ENCODE data around the gene MUC13.

GRCh38 chr3:123626959-123627389, 42.1 kb upstream of the HACD2 start:
- RRBS: no CpG with 5 or more reads among the region's 6 CpGs

DNA sequence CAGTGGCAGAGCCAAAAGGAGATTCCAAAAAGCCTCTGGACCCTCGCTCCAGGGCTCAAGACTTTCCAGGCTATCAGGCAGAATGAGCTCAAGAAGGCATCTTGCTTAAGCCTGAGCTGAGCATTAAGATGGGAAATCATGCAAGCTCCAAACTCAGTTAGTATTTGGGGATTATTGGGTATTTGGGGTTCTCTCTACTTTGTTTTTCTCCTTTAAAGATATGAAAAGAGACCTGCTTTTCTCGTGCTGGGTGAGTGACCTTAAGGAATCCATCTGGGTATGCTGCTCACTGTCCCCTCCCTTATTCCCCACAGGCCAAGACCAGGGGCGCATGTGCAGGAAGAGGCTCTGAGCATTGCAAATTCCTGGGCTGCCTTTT, 75.3 kb upstream of the HACD2 start:
- RRBS: no CpG with 5 or more reads among the region's 3 CpGs

GRCh38 chr3:123691994-123692652, 107.3 kb upstream of the HACD2 start:
- RRBS: no CpG with 5 or more reads among the region's 10 CpGs

- RRBS: no CpG with 5 or more reads among the region's 7 CpGs
Observed at GRCh38 chr3:123696827-123697266, 112.0 kb upstream of the HACD2 start.

DNA sequence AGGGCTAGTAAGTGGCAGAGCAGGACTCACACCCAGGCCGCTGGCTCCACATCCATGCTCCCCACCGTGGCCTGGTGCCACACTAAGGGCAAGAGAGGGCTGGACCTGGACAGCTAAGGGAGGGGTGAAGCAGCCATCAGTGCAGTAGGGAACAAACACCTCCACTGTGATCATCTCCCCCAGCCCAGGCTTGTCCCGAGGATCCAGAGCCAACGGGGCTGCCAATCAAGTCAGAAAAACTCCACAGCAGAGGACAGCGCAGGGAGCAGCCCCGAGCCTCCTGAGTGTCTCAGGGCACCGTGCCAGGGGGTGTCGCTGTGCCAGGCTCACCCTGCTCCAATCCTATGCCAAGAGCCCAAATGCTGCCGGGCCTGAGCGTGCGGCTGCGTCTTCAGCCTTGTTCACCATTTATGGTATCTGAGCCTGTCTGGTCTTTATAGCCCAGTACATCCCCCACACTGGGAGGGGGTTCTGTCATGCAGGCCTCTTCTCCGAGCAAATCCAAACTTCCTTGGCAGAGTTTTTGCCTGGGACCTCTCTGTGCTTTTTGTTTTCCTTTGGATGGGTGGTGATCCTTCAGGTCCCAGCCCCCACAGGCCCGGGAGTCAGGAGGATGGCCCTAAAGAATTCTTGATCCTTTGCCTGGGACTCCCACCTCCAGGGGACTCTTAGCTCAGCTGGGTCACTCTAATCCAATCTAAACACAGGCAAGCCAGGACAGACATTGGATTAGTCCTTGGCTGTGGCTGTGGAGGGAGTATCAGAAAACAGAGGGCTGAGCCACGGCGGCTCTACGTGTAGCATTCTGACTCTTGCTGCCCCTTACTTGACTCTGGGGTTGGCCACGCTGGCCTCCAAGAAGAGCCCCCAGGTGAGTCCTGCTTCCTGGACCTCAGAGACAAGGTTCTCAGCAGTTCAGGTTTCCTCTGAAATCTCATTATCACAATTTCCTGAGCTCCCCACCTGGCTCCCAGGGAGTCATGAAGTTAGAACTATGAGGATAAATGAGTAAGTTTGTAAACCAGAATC, 135.1 kb upstream of the HACD2 start:
- RRBS: no CpG with 5 or more reads among the region's 18 CpGs

GRCh38 chr3:123955840-123956400, 5.1 kb downstream of the CCDC14 start:
- RRBS: no CpG with 5 or more reads among the region's 2 CpGs

DNA sequence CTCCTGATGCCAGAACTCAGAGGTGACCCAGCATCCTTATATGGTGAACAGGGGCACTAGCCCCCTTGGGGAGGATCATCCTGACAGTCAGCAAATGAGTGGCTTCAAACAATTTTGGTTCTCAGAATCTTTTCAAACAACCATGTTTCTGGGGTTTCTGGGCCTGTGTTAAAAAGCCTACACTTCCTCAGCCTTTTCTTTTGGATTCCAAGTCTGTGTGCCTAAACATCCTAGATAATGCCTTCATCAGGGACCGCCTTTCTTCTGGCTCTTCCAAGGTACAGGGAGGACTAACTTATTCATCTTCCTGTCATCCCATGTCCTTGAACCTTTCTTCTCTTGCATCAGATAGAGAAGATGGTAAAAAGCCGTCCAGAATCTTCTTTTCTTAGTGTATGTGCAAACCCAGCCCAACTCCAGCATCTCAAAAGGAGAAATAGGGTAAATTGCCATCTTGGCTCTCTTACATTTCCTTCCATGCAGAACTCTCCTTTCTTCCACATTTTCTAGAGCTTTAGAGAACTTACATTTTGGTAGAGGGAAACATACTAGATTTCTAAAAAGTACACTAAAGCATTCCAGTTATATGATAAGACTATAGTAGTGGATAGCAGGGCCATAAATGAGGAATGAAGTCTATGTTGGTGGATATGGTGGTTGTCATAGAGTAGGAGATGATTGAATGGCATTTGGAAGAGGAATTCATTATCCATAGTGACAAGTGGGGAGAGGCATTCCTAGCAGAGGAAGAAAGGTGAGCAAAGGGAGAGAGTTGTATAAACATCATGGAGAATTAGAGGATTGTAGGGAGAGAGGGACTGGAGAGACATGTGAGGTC, 19.2 kb downstream of the KALRN start:
- RRBS: no CpG with 5 or more reads among the region's 2 CpGs

DNA sequence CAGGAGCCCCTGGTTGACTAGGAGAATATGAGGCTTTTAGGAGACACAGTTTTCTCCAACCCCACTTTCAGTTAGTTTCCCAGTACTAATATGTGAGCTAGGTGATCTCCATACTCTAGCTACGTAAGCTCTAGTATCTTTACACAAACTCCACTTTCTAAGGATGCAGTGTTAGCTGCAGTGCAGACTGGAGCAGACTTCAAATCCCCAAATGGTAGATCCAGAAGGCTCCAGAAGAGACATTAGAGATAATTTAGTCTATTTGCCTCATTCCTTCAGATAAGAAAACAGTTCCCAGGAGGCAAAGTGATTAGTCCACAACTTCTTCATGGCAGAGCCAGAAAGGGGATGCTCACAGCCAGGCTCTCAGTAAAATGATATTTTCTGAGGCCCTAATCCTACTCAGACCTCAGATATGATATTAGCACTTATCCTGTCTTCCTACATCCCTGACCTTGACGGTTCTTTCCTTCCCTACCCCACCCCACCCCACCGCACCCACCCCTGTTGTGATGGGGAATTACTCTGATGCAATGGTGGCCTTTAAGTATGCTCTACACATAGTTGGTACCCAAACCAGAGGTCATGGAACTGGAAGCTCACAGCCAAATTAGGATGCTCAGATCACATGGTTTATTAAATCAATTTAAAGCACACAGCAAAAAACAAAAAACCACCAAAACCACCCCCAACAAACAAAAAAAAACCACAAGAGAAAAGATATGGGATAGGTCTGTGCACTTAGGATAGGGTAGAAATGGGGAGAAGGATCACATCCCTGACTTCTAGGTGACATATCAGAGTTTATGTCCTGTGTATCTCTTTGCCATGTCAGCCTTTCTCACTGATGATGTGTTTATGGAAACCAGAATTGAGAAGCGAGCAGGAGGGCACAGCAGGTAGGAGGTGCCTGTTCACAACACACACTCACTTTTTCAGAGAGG, 33.9 kb downstream of the KALRN start:
- RRBS: no CpG with 5 or more reads among the region's 4 CpGs

DNA sequence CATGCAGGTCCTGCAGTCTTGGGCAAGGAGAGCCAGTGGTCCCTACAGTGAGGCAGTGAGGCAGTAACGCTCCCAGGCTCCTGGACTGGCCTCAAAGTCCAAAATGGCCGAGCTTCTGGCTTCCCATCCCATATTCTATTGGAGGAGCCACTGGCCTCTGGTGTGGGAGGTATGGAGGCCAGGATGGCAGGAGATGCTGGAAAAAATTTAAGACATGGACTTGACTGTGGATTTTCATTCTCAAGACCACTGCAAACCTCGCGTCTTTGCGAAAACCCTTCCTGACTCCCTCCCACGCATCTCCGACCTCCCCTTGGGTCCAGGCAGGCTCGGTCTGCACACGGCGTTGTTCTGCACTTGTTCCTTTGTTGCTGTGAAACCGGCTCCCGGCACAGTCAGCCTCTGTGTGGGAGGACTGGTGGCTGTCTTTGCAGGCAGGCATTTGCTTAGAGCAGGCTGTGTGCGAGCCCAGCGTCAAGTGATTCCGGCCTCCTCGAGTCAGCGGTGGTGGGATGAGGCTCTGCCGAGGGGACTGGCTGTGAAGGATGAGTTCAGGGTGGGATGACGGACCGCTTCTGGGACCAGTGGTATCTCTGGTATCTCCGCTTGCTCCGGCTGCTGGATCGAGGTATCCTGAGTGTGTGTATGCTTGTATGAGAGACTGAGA, 61.2 kb downstream of the KALRN start:
- RRBS: no CpG with 5 or more reads among the region's 23 CpGs

DNA sequence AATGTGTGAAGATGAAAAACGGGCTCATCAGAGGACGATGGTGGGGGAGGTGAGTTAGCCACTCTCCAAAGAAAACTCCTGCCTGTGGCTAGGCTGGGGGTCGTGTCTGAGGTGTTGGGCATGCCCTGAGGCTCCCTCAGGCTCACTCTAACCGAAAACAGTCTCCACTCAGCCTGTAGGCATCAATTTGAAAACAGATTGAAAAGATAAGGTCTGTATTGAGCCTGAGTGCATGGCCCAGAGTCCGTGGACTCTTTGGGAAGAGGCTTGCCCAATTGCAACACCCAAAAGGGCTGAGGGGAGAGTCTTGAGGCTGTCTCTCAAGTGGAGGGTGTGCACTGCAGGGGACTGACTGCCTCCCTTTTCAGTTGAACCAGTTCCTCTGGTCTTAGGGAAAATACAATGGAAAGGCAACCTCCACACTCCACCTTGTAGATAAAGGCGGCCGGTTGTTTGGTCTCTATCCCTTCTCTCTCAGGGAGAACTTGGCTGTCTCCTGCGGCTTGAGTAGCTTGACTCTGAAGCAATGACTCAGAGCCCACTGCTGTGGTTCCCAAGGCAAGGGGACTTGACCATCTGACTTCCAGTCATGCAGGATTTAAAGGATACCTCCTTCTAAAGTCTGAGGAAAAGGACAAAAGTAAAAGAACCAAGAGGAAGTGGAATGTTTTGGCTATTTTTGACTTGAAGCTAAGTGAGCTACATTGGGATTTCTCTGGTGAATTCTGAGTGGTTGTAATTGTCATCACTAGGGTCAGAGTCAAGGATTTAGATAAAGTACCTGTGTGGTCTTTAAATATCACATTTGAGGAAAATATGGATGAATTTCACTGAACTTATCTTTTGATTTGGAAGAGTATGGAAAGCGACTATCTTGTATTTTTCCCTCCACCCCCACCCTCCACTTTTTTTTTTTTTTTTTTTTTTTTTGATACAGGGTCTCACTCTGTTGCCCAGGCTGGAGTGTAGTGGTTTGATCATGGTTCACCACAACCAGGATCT, 143.2 kb upstream of the UMPS start:
- RRBS: no CpG with 5 or more reads among the region's 9 CpGs

DNA sequence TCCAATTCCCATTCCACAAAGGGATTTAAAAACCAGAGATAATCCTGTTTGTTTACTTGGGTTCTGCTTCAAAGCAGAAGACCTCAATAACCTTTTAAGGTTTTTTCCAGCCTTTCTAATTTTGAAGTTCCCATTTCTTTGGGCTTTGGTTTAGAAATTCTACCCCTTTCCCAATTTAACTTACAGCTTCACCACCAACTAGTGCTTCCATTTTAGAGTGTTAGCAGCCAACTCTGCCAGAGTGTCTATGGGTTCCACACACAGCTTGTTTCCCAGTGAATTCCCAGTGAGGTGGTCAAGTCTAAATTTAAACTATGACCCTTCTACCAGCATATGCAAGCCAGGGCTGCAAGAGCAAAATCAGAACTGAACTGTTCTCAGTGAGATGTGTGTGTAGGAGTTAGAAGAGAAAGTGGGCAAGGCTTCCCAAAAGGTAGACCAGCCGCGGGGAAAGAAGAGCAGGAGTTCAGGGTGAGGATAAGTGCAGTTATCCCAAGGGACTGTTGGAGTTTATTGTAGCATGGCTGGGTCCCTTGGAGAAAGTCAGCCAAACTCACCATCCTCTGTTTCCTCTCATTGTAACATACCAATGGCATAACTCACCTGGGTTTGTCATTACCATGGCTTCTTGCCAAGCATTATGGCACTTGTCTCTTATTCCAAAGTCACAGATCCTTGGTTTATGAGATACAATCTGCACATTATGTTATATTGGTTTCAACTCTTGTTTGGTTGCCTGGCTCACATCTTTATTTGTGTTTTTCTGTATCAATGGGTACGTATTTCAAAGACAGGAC, 130.4 kb upstream of the UMPS start:
- RRBS: no CpG with 5 or more reads among the region's 3 CpGs

DNA sequence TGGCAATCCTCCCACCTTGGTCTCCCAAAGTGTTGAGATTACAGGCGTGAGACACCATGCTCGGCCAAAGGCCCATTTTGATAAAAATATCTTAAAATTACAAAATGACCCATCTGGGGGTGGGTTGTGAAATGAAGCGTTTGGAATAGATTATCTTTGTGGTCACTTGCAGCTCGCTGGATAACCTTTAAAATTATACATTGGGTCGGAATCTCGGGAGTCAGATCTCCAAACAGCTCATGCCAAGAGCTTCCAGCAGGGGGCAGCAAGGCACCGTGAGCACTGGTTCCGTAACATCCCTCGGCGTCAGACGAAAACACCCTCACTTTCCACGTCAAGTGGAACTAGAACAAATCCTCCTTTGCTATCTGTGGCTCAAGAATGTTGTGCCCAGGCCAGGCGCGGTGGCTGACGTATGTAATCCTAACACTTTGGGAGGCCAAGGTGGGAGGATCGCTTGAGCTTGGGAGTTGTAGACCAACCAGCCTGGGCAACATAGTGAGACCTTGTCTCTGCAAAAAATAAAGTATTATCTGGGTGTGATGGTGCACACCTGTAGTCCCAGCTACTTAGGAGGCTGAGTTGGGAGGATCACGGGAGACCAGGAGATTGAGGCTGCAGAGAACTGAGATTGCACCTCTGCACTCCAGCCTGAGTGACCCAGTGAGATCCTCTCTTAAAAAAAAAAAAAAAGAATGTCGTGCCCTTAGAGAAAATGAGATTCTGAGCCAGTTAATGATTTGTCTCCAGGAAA, 31.1 kb downstream of the UMPS start:
- RRBS: no CpG with 5 or more reads among the region's 18 CpGs

DNA sequence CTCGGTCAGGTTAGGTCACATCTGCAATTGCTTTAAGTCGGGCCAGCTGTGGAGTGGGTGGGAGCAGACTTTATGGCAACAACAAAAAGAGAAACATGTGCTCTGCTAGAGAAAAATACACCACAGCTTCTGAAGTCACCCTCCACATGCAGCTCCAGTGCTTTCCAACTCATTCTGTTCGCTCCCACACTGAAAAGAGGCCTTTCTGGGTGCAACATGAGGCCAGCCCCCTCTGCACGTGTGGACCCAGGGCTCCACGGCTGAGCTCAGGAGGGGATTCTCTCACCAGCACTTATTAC, 74.9 kb downstream of the ITGB5 start:
- RRBS: no CpG with 5 or more reads among the region's 5 CpGs

DNA sequence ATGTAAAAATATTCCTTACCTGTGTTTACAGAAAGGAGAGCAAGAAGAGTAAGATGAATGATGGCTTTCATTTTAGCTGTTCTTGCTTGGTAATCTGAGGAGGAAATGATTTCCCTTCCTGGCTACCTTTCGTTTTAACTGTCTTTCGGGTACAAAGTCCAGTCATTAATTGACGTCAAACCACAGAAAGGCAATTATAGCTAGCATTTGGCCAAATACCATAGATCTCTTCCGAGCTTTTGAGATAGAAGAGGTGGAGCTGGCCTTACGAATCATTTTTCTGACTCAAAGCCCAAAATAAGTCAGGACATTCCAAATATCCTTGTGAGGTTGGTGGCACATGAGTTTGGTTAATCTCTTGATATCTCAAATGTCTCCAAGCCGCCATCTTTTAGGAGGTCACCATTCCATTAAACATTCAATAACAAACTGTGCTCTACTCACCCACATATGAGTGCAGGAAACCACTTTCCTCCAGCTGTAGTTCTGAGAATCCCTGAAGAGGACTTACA, at the start of gene MUC13:
Gene MUC13 (minus strand): TSS at position 110 of the 512 bp plus-strand sequence.
- RRBS: no CpG with 5 or more reads among the region's 6 CpGs

DNA sequence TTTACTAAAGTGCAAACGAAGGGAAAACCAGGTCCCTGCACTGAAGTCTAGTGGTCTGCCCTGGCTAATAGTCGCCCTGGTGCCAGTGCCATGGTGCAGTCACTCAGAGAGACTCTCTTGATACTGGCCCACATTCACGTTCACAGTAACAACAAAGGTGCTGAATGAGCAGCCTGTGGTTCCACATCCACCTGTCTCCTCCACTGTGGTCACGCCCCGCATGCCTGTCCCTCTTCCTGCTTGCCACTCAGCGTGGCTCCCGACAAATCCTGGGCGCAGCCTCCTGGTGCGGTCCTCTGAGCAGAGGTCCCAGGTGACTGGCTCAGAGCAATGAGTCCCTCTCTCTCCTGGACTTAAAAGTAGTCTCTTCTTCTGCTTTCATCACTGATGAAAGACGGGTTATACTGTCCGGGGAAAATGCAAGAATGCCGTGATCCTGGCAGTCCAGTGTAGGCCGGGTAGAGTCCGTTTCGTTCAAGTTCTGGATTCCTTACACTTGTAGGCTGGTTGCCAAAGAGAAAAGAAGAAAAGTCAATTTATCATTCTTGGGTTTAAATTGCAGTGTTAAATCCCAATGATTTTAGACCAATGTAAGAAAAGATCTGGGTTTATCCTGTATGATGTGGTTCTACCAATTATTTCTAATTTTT, 35.9 kb upstream of the MUC13 start:
- RRBS: no CpG with 5 or more reads among the region's 15 CpGs

GRCh38 chr3:125052144-125053175, 3.3 kb downstream of the HEG1 start:
- RRBS: no CpG with 5 or more reads among the region's 17 CpGs

DNA sequence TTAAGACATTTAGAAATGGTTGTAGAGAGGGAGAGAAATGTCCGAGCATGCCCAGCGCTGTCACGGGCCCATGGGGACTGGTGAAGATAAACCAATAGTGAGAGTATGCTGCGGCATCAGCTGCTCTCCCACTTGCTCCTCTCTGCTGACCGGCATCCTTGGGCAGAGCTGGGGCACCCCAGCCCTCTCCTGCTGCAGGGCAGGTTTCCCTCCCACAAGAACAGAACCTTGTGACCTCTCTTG, 6.4 kb upstream of the HEG1 start:
- RRBS: no CpG with 5 or more reads among the region's 5 CpGs

DNA sequence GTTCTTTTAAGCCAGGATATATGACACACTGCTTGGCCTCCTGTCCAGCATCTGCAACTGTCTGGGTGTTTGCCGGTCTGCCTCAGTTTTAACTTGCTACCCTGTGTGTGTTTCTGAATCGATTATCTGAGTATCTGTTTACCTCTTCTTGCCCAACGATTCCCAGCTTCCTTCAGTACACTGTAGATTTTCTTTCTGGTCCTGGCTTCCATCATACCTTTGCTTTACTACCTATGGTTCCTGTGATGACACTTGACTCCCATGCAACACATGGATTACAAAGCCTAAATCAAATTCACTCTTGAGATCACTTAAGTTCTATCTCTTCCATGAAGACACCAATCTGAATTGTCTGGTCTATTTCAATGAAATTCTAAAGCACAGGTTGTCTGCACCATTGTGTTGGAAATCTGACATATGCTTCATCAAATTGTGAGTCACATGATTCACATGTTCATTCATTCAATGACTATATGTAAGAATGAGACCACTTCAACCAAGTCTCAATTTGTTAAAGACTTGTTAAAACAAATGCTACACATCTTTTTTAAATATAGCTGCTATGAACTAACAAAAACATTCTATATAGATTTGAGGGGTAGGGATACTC, 59.4 kb upstream of the SLC12A8 start:
- RRBS: no CpG with 5 or more reads among the region's 3 CpGs

GRCh38 chr3:125356286-125356647, 18.9 kb downstream of the ZNF148 start:
- RRBS: no CpG with 5 or more reads among the region's 1 CpG

- RRBS: no CpG with 5 or more reads among the region's 5 CpGs
Observed at GRCh38 chr3:125363637-125364220, 11.4 kb downstream of the ZNF148 start.